Myometrial cell (primary cell): ENCODE measurements around a stretch of chr11.

DNA sequence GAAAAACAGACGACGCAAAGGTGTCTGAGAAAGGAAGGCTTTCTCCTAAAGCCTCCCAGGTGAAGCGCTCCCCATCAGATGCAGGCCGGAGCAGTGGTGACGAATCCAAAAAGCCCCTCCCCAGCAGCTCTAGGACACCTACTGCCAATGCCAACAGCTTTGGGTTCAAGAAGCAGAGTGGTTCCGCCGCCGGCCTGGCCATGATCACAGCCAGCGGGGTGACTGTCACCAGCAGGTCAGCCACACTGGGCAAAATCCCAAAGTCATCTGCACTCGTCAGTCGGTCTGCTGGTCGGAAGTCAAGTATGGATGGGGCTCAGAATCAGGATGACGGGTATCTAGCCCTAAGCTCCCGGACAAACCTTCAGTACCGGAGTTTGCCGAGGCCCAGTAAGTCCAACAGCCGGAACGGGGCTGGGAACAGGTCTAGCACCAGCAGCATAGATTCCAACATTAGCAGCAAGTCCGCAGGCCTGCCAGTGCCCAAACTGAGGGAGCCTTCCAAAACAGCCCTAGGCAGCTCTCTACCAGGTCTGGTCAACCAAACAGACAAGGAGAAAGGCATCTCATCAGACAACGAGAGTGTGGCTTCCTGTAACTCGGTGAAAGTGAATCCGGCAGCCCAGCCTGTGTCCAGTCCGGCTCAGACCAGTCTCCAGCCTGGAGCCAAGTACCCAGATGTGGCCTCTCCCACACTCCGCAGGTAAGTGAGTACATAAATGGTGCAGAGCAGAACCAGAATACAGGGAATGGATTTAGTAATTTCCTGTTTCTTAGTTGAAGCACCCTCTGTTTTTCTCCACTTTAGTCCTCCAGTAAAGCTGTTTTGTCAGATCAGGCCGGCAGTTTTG, 115.1 kb downstream of the DBX1 start:
- RAMPAGE, long total RNA, result no peak

DNA sequence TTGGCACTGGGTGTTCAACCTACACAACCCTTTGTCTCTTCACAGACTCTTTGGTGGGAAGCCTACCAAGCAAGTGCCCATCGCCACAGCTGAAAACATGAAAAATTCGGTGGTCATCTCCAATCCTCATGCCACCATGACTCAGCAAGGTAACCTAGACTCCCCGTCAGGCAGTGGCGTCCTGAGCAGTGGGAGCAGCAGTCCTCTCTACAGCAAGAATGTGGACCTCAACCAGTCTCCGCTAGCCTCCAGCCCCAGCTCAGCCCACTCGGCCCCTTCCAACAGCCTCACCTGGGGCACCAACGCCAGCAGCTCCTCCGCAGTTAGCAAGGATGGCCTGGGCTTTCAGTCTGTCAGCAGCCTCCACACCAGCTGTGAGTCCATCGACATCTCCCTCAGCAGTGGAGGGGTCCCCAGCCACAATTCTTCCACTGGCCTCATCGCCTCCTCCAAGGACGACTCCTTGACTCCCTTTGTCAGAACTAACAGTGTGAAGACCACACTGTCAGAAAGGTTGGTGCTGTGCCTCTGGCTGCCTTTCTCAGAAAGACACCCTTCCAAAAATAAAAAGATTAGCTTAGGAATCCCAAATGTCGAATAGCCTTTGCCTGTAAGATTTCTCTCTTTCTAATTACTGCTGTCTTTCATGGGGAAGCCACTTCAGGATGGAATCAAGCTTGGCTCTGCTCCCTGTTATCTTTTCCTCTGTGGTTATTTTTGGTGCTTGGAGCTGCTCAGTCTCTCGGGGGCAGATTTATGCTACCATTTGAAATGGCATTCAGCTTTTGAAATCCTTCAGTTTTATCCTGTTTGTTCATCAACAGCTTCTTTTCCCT, 111.4 kb downstream of the DBX1 start:
- RAMPAGE, long total RNA, result no peak

DNA sequence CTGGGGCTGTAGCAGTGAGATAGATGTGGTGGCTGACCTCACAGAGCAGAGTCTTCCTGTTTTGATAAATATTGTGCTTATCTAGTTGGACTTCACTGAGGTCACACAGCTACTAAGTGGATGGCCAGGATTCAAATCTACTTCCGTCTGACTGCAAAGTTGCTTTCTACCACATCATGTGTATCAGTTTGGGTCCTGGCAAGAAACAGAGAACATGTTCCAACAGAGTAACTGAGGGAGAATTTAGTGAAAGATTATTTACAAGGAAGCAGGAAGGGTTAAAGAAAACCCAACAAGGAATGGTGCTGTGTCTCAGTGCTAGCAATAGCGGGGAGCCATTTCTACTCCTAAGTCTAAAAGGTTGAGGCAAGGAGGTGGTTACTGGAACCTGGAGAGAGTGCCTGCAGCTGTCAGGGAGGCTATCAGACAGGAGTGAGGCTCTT, 6.2 kb upstream of the HTATIP2 start:
- RAMPAGE, long total RNA, result no peak

DNA sequence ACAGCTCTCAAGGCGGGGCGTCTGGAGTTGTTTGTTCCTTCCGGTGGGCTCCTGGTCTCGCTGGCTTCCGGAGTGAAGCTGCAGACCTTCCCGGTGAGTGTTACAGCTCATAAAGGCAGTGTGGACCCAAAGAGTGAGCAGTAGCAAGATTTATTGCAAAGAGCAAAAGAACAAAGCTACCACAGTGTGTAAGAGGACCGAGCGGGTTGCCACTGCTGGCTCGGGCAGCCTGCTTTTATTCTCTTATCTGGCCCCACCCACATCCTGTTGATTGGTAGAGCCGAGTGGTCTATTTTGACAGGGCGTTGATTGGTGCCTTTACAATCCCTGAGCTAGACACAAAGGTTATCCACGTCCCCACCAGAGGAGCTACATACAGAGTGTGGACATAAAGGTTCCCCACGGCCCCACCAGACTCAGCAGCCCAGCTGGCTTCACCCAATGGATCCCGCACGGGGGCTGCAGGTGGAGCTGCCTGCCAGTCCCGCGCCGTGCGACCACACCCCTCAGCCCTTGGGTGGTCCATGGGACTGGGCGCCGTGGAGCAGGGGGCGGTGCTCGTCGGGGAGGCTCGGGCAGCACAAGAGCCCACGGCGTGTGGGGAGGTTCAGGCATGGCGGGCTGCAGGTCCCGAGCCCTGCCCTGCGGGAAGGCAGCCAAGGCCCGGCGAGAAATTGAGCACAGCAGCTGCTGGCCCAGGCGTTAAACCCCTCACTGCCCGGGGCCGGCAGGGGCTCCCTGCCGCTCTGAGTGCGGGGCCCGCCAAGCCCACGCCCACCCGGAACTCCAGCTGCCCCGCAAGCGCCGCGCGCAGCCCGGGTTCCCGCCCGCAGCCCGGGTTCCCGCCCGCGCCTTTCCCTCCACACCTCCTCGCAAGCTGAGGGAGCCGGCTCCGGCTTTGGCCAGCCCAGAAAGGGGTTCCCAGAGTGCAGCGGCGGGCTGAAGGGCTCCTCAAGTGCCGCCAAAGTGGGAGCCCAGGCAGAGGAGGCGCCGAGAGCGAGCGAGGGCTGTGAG, 439.9 kb upstream of the ANO5 start:
- RAMPAGE, long total RNA, result no peak

DNA sequence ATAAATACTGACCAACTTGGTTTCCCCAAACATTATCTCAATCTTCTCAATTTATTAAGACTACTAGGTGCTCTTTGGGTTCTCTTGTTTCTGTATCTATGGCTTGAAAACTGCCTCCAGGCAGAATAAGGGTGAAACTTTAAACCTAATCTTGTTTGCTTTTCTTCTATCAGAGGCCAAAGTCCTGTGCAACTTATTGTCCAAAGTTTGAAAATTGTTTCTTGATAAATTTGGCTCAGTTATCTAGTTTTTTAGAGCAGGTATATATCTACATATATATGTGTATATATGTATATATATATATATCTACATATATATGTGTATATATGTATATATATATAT, 110.1 kb upstream of the ANO5 start:
- RAMPAGE, long total RNA, result no peak

GRCh38 chr11:22785268-22785467, 44.4 kb downstream of the SVIP start:
- RAMPAGE, long total RNA, result no peak

DNA sequence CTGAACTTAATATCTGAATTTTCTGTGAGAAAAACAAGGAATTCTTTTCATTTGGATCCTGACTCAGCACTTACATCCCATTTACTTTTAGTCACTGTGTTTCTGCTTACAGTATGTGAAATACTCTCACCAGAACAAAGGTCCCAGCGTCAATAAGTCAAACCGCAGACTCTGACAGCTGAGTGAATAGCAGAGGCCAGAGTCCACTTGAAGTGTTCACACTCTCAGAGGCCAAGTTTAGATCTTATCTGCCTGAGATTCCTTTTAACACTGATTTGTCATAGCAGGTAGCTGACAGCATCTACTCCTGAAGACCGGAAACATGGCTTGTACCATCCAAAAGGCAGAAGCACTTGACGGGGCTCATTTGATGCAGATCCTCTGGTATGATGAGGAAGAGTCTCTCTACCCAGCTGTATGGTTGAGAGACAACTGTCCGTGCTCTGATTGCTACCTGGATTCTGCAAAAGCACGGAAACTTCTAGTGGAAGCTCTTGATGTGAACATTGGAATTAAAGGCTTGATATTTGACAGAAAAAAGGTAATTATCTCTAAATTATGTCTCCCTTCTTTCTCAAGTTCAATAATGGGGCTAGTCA, 14.6 kb downstream of the BBOX1 start:
- RAMPAGE, long total RNA, result no peak

GRCh38 chr11:27094286-27094521, 53.6 kb downstream of the BBOX1 start:
- RAMPAGE, long total RNA, result no peak

GRCh38 chr11:27201783-27202459, 161.1 kb downstream of the CCDC34 start:
- RAMPAGE, long total RNA, result no peak

GRCh38 chr11:27213023-27213793, 149.8 kb downstream of the CCDC34 start:
- RAMPAGE, long total RNA, result no peak

DNA sequence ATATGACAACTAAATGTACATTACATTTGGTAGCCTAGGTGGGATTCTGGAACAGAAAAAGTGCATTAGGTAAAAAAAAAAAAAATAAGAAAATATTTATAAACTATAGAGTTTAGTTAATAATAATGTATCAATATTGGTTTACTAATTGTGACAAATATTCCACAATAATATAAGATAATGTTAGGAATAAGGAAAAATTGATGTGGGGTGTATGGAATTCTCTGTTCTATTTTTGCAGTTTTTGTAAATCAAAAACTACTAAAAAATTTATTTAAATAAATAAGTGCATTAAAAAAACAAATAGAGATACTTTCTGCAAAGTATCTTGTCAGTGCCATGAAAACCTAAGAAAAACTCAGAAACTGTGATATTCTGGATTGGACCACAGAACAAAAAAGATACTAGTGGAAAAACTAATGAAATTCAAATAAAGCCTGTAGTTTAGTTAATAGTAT, 117.8 kb downstream of the CCDC34 start:
- RAMPAGE, long total RNA, result no peak

- RAMPAGE, long total RNA, result no peak
Observed at GRCh38 chr11:27388151-27388421, 25.1 kb upstream of the CCDC34 start.

DNA sequence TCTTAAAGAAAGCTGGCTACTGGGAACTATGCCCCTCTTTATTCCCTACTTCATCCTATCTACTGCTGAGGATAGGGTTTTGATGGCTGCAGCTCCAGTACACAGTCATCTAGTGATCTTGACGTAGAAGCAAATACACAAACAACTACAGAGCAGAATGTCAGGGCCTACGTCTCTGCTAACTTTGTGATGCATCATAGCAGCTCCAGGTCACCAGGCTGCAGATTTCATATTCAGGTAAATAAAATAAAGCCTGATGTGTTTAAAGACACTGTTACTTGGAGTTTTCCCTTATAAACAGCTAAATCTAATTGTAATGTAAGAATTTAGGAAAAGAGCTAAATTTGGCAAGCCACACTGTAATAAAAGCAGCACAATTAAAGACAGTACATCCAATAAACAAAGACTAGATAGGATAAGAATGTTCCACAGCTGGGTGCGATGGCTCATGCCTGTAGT, 39.8 kb upstream of the CCDC34 start:
- RAMPAGE, long total RNA, result no peak

DNA sequence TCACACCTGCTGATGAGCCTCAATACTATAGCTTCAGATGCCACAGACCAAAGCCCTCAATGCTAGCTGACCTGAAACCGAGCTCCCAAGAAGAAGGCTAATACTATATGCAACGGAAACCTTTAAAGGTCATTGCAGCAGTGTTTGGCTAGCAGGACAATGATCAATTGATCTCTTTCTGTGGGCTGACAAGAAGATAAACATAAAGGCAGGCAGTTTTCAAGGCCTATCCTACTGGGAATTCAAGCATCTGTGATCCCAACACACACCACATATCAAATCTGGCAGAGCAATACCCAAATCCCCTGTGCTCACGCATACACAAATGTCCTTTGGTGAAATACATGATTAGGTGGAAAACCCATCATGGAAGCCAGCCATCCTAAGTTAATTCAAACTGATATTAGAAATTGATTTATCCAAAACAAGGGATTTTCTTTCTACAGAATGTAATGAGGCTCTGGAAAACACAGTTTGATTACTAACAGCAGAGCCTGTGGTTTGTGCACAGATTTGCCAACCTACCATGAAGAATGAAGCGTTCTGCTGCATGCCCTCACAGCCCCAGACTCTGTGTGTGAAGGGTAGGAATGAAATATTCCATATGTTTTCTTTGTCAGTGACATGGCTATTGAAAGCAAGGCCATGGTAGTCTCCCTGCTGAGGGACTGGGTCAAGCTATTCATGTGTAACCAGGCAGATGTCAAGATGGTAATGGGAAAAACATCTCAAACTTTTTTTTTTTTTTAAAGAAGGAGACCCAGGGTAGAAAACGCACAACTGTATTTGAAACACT, 12.2 kb downstream of the LGR4 start:
- RAMPAGE, long total RNA, result no peak

DNA sequence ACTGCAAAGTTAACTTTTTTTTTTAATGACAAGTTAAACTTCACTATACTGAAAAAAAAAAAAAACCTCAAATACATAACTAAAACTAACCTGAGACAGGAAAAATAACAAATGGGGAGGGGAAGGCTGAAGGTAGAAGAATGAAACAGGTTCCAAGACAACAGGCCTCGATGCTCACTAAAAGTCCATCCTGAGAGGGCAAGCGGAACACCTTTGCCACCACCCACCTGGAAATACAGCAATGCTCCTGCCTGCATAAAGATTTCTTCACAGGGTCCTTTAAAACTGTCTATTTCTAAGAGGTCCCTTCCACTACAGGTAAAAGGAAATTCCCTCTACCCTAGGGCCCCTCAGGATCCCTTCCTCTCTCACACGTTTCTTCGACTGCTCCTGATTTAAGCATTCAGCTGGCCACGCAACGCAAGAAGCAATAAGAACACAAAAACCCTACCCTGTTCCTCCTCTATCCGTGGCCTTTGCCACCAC, 1.9 kb downstream of the LGR4 start:
- RAMPAGE, long total RNA, result no peak

DNA sequence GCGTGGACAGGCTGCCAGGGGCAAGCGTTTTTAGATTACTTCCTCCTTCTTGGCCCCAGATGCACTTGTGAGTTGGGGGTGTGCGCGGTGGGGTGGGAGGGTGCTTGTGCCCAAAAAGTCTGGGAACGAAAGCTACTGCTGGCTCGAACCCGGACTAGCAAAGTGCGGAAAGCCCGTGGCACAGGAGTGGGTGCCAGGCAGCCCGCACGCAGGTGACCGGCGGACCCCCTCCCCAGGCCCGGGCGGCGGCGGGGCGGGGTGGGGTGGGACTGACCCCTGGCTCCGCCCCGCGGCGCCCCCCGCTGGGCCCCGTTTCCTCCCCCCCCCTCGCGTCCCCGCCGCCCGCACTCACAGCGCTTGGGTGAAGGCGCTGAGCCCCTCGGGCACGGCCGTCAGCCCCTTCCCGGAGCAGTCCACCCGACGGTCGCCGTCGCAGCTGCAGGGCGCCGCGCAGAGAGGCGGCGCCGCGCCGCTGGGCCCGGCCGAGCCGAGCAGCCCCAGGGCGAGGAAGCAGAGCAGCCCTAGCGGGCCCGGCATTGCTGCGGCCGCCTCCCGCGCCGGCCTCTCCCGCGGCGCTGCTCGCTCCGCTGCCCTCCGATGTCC, 723 bp downstream of the LGR4 start:
- RAMPAGE, long total RNA, result no peak

- RAMPAGE, long total RNA, result no peak
Observed at GRCh38 chr11:27474418-27474642, 1.7 kb upstream of the LGR4 start.

GRCh38 chr11:28305430-28305926, 197.3 kb downstream of the METTL15 start:
- RAMPAGE, long total RNA, result no peak

DNA sequence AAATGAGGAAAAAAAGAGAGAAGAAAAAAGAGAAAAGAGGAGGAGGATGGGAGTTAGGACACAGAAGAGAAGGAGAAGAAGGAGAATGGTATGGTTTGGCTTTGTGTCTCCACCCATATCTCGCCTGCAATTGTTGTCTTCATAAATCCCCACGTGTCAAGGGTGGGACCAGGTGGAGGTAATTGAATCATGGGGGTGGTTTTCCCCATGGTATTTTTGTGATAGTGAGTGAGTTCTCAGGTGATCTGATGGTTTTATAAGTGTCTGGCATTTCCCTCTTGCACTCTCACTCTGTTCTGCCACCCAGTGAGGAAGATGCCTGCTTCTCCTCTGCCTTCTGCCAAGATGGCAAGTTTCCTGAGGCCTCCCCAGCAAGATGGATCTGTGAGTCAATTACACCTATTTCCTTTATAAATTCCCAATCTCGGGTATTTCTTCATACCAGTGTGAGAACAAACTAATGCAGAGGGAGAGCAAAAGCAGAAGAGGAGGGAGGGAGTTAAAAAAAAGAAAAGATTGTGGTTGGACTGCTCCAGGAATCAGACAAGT, 856.9 kb downstream of the KCNA4 start:
- RAMPAGE, long total RNA, result no peak

DNA sequence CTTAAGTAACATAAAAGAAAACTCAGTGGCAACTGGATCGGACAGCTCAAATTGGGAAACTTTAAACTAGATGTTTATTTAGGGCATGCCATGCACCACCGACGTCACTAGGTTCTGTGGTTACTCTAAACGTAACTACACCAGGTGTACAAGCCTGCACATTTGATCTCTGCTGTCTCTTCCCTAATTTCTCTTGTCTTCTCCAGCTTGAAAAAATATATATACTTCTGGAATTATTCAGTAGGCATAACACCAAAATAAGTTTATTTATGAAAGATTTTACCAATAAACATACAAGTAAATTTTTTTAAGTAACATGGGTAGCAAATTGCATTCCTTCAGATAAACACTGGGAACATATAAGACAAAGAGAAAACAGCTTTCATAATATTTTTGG, 378.1 kb downstream of the DCDC1 start:
- RAMPAGE, long total RNA, result no peak